ENCODE measurements around a stretch of chr22.

GRCh38 chr22:42440059-42440561 is 7.9 kb upstream of the NFAM1 start:
- PRO-cap: no peak

GRCh38 chr22:42515793-42516437 is 3.7 kb downstream of the RRP7A start:
- PRO-cap: no peak

DNA sequence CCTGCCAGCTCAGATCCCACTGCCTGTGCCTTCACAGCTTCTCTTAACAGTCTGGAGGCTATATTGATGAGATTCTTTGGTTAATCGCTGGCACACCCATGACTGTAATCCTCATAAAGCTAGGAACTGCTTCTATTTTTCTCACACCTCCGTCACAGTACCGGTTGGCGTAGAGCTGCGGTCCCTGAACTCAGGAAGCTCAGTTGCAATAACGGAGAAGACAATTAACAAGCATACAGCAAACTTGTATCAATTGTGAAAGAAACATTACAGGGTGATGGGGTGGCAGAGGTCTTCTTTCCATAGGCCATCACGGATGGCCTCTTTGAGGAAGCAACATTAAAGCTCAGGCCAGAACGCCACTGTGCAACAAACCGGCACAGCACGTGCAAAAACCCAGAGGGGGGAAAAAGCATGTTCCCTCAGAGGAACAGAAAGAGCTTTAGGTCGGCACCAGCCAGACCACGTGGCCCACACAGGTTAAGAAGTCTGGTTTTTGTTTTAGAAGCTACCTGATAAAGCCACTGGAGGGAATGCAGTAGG is 854 bp downstream of the RRP7A start:
- PRO-cap: no peak

GRCh38 chr22:42519214-42519603 is 387 bp downstream of the RRP7A start:
- PRO-cap: no peak

GRCh38 chr22:42581391-42581835 is 27.7 kb downstream of the SERHL2 start:
- PRO-cap: no peak

GRCh38 chr22:42585560-42586104 is 29.1 kb downstream of the POLDIP3 start:
- PRO-cap: no peak

GRCh38 chr22:42612638-42613326 is 1.9 kb downstream of the POLDIP3 start:
- PRO-cap: no peak

DNA sequence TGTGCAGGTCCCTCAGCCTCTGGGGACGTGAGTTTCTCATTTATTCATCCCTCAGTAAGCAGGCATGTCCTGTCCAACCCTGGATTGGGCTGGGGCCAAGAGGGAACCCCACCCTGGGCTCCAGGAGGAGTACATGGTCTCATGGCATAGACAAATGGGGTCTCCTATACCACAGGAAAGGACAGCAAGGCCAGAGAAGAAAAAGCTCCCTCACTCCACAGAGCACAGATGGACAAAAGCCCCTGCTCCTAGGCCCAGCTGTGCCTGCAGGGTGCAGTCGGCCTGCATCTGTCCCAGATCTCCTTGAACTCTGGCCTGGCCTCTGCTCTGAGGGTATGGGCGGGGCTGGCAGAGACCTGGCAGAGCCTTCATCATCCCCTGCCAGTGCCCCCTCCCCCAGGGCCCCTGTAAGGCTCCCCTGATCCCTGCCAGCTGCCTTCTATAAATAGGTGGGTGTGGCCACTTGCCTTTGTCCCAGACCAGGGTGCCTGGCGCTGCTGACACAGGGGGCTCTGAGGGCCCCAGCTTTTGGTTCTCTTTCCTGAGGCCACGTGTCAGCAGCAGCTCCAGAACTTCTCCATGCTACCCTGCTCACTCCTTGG is 34.5 kb downstream of the A4GALT start:
- PRO-cap: no peak

GRCh38 chr22:42742920-42743344 is 22.3 kb upstream of the A4GALT start:
- PRO-cap: no peak

- PRO-cap: no peak
Observed at GRCh38 chr22:42875939-42876529, 19.0 kb upstream of the ARFGAP3 start.

- PRO-cap: unidirectional peak, plus-strand start at chr22:42889648
Observed at GRCh38 chr22:42889119-42889886, 32.2 kb upstream of the ARFGAP3 start.

GRCh38 chr22:42939984-42940880 is 74.7 kb downstream of the PACSIN2 start:
- PRO-cap: no peak

DNA sequence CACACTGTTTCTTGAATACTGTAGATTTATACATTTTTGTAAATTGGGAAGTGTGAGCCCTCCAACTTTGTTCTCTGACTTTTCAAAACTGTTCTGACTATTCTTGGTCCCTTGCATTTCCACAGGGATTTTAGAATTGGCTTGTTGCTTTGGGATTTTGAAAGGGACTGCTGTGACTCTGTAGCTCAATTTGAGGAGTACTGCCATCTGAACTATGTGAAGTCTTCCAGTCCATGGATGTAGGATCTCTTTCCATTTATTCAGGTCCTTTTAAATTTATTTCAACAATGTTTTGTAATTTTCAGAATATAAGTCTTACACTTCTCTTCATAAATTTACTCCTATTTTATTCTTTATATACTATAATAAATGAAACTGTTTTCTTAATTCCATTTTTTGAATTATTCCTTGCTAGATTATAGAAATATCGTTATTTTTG is 72.1 kb downstream of the PACSIN2 start:
- PRO-cap: no peak

DNA sequence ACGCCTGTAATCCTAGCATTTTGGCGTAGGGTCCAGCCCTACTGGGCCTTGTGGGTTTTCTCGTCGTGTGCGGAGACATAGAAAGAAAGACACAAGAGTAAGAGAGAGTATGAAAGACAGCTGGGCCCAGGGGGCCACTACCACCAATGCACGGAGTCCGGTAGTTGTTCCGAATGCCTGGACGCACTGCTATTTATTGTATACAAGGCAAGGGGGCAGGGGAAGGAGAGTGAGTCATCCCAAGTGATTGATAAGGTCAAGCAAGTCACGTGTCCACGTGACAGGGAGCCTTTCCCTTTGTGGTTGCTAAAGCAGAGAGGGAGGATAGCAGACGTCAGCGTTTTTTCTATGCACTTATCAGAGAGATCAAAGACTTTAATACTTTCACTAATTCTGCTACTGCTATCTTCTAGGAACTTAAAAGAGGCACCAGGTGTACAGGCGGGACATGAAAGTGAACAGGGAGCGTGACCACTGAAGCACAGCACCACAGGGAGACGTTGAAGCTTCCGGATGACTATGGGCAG is 6.6 kb upstream of the BIK start:
- PRO-cap: no peak

- PRO-cap: bidirectional peak, plus-strand start at chr22:43187763, minus-strand start at chr22:43187689
Observed at GRCh38 chr22:43187179-43188030, 471 bp upstream of the TTLL12 start.

GRCh38 chr22:43320738-43321268 is 22.4 kb downstream of the SCUBE1 start:
- PRO-cap: no peak

DNA sequence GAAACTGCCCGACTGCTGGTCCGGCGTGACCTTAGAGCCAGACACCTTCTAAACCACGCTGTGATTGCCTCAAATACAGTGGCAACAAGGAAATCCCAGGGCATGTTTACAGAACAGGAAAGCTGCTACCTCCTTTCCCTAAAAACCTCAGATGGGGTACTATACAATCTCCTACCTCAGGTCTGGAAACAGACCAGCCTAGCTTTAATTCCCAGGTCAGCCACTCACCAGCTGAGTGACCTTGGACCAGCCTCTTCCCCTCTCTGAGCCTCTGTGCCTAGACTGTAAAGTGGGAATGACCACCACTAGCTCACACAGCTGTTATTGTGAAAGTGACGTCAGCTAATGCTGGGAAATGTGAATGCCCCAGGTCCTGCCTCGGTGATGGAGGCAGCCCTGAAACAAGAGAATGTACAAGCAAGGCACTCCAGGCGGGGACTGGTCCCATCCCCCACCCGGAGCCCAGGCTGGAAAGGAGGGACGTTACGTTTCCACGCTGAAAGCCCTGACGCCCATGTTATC is 991 bp downstream of the SULT4A1 start:
- PRO-cap: no peak

GRCh38 chr22:44024948-44025450 is 897 bp downstream of the PARVB start:
- PRO-cap: no peak

DNA sequence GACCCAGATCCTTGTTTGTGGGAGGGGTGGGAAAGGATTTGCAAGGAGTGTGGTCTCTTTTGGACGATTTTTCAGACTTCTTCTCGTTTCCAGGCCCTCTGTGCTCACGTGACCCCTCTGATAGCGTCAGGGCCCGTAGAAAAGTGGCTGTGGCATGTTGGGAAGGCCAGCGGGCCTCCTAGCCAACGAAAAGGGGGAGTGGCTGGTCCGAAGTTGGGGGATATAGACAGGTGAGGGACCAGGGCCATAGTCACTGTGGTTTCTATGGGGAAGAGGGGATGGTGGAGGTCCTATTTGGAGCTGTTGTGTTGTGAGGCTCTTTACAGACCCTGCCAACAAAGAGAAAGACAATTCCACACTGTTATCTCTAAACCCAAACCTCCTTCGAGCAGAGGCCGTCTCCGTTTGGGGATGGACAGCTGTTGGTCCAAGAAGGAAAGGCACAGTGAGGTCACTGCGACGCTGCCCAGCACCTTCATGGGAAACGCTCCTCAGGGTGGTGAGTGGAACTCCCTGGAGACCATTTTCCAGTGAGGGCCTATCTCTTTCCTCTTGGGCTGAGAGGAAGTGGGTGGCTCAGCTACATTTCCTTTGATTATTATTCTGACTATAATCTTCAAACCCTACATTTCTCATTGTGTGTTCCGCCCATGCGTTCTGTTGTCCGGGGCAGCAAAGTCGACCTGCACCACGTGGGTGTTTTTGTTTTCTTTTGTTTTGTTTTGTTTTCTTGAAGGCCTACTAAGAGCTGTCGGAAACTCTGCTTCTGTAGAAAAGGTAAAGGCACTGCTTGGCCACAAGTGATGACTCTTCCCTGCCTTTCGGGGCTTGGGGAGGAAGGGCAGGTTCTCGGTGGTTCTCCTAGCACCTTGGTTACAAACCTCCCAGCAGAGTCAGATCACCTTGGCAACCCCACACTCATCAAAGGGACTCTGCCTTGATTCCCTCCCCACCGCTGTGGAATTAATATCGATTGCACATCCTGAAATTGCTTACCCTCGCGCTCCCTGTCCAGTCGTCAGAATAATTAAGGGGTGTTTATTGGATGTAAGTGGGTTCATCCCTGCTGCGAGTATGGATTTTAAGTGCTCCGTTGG is 7.0 kb downstream of the PARVB start:
- PRO-cap: no peak

GRCh38 chr22:44033699-44034052 is 9.6 kb downstream of the PARVB start:
- PRO-cap: no peak